Measurements from ENCODE around the gene CDK14.

DNA sequence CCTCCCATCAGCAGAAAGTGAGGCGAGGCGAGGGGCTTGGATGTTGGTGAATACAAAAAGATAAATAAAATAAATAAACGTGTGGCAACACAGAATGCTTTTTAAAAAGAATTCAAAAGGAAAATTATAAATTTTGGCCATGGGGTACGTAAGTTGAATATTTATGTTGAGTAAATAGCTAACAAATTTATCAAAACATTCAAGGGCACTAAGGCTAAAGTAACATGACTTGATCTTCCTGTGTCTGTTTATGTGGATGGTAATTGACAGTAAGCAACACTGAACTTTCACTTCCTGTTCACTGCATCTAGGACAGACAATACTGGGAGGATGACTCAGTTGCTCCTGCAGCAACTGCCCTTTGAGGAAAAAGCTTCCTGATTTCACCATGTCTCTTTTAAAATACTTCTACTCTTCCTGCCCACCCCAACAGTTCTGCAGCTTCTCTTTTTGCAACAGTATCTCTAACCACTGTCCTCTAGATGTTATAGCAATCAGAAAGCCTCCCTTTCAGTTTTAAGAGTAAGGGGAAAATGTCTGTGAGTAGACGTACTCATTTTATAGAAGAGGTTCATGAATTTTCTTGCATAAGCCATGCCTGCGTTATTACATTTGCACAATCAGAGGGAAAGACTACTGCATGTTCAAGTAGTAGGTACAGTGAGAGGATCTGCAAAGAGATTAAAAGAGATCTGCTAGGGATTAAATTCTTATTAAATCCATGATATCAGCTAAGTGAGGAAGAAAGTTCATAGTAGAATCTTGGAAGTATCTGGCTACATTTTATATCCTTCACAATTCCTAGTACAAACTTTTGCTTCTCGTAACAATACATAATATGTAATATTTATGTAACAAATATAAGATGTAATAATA lies 76.6 kb upstream of the HGF start:
- PRO-cap, result no peak

- PRO-cap, result no peak
Measured at GRCh38 chr7:82435536-82436312, 7.9 kb downstream of the CACNA2D1 start.

DNA sequence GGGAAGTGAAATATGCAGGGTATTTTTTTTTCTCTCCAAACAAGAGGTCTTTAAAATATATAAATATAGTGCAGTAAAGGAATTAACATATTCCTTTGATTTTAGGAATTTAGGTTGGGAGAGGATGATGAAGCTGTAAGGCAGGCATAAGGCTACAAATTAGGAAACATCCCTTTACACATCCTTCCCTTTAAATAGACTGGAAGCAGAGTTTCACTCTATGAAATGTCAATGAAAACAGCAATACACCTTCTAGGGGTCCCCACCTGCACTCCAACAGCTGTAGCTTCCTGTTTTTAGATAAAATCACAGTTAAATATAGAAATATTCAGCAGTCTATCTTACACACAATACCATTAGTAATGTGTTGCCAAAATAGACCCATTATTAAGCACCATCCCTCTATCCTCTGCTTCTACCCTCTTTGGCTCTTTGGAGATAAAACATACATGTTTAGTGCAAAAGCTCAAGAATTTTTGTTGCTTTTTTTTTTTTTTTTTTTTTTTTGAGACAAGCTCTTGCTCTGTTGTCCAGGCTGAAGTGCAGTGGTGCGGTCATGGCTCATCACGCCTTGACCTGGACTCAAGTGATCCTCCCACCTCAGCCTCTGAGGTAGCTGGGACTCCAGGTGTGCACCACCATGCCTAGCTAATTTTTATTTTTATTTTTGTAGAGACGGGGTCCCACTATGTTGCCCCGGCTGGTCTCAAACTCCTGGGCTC lies 237.3 kb downstream of the PCLO start:
- PRO-cap, result no peak

- PRO-cap, result no peak
Measured at GRCh38 chr7:84316677-84317104, 122.1 kb upstream of the SEMA3A start.

DNA sequence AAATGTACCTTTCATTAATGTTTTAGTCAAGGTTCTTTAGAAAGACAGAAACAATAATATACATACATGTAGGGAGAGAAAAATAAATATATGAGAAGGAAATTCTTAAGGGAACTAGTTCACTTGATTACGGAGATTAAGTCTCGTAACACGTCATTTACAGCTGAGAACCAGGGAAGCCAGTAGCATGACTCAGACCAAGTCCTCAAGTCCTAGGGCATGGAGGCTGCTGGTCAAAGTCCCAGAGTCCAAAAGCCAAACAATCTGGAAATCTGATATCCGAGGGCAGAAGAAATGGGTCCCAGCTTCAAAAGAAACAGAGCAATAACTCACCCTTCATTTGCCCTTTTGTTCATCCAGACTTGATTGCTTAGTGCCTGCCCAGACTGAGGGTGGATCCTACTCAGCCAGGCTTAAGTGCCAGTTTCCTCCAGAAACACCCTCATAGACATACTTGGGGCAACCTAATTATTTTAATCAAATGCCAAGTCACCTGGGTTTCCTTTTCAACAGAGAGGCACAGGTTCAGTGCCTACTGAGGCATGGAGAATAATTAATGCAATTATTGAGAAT lies 484.9 kb downstream of the SEMA3D start:
- PRO-cap, result no peak

DNA sequence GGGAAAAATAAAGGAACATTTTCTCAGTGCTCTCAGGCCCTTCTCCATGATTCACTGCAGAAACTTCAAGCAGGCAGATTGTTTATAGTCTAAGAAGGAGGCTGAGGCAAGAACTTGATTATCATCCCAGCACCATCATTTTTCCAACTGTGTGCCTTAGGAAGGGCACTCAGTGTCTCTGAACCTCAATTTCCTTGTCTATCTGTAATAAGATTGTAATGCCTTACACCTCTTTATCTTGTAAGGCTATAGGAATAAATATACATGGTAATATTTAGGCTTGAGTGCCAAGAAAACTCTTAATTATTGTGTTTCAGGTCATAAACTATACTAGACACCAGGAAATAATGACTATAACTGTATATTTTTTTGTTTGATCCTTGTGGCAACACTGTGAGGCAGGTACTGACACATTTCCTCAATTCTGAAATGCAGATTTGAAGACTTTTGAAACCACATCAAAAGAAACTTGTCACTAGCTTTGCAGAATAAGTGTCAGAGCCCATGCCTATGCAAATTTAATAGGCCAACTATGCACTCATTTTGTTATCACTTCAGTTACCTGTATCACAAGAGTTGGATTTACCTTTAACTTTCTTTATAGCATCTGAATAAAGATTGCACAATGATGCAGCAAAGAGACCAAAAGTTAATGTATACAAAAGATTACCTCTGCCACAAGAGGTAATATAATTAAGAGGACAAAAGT lies 80.8 kb downstream of the ELAPOR2 start:
- PRO-cap, result no peak

DNA sequence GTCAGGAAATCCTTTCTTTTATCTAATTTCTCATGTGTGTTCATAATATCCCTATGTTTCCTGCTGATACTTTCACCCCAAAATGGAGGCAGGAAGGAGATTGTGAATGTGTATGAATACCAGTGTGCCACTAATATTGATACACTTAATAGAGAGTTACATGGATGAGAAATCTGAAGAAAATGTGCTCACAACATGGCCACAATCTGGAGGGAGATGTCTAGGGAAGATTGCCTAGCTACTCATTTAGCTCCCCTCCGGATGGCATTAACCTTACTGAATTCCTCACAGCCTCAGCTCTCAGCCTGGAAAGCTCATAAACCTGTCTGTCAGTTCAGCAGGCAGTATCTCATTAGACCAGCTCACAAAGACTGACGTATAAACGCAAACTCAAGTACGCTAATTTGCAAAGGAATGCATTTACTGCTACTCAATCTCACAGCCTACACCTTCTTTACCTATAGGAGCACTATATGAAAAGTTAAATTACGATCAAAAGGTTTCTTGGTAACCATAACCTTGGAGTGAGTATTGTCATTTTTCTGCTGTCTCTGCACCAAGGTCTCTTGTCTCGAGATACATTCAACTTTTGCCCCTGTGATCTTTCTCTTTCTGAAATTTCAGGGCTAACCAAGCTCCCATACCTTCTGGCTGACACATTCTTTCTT lies 23.3 kb upstream of the DMTF1 start:
- PRO-cap, result no peak

GRCh38 chr7:87155689-87156373 lies 3.6 kb downstream of the DMTF1 start:
- PRO-cap, result no peak

DNA sequence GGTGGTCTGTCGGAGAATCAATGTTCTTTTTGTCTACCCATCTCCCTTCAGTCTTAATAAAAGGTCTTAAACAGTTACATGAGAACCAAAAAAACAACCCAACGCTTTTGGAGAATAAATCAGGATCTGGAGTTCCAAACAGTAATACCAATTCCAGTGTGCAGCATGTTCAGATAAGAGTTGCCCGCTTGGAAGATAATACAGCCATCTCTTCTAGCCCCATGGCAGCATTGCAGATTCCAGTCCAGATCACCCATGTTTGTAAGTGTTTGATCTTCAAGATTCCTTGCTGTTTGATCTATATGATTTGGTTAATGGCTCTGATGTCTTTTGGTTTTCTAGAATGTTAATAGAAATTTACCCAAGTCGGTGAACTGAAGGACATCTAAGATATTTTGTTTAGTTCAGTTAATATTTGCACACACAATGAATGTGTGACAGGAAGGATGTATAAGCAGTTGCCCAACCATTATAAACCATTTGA lies 31.4 kb downstream of the TMEM243 start:
- PRO-cap, result no peak

- PRO-cap, result no peak
Measured at GRCh38 chr7:87344528-87344766, 1.0 kb upstream of the CROT start.

DNA sequence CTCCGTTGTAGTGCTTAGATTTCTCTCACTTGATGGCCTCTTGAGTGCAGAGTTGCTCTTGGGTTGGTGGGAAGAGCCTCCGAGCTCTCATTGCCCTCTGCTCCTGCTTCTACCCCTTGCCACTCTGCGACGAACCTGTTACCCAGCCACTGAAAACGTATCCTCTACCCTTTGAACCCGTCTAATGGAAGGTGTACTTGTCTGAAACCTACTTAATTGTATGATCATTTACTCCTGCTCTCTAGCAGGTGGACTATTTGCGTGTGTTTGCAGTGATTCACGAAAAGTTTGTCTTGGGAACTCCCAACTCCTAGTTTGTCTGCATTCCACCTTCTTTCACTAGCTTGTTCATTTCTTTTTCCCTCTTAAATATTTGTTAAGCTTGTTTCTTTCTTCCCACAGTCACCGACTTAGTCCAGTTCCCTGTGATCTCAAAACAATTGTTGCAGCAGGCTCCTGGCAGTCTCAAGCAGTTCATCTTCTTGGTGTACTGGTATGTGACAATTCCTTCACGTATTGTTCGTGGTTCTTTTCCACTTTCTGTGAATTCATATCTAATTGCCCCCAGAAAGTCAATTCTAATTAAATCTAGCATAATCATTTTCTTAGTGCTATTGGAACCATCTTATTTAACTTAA lies 593 bp downstream of the CROT start:
- PRO-cap, result no peak

GRCh38 chr7:87465202-87465663 lies 10.2 kb downstream of the ABCB4 start:
- PRO-cap, result no peak

DNA sequence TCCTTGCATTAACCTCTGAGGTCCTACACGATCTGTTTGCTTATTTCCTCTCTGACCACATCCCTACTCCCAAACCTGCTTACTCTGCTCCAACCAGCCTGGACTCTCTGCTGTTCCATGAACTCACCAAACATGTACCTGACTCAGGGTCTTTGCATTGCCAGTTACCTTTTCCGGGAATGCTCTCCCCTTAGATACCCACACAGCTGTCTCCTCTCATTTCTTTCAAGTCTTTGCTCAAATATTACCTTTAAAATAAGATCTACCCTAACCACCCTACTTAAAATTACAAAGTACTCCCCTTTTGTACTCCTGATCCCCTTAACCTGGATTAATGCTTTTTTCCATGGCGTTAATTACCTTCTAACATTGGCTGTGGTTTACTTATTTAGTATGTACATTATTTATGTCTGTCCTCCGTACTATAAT lies 2.2 kb downstream of the ABCB4 start:
- PRO-cap, result no peak

DNA sequence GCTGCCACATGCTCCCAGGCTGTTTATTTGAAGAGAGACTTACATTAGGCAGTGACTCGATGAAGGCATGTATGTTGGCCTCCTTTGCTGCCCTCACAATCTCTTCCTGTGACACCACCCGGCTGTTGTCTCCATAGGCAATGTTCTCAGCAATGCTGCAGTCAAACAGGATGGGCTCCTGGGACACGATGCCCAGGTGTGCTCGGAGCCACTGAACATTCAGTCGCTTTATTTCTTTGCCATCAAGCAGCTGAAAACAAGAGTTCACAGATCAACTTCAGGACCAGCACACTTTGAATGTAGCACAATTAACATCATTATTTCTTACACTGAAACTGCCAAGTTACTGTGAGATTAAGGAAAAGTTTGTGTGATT lies 33.7 kb upstream of the ABCB4 start:
- PRO-cap, result no peak

DNA sequence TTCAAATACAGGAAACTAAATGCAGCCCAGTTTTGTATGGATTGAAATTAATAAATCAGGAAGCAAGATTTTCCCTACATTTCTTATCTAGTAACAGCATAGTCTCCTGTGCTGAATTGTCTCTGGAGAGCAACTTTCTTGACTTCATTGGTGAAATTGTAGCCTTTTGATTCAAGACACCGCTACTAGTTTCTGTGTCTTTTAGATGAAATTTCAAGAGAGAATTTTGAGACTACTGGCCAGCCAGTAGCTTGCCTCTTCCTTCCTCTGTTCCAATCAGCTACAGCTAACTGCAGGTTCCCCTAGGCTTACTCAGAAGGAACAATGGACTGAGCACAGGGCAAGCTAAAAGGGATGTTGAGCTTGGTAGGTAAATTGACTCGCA lies 80.9 kb downstream of the RUNDC3B start:
- PRO-cap, result no peak

- PRO-cap, result no peak
Measured at GRCh38 chr7:88758810-88759190, 700 bp upstream of the ZNF804B start.

DNA sequence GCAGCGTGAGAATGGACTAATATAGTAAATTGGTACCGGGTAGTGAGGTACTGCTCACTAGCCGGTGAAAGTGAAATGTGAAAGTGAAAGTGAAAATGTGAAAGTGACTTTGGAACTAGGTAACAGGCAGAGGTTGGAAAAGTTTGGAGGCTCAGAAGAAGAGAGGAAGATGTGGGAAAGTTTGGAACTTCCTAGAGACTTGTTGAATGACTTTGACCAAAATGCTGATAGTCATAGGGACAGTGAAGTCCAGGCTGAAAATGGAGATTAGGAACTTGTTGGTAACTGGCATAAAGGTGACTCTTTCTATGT lies 6.0 kb upstream of the PTTG1IP2 start:
- PRO-cap, result no peak

DNA sequence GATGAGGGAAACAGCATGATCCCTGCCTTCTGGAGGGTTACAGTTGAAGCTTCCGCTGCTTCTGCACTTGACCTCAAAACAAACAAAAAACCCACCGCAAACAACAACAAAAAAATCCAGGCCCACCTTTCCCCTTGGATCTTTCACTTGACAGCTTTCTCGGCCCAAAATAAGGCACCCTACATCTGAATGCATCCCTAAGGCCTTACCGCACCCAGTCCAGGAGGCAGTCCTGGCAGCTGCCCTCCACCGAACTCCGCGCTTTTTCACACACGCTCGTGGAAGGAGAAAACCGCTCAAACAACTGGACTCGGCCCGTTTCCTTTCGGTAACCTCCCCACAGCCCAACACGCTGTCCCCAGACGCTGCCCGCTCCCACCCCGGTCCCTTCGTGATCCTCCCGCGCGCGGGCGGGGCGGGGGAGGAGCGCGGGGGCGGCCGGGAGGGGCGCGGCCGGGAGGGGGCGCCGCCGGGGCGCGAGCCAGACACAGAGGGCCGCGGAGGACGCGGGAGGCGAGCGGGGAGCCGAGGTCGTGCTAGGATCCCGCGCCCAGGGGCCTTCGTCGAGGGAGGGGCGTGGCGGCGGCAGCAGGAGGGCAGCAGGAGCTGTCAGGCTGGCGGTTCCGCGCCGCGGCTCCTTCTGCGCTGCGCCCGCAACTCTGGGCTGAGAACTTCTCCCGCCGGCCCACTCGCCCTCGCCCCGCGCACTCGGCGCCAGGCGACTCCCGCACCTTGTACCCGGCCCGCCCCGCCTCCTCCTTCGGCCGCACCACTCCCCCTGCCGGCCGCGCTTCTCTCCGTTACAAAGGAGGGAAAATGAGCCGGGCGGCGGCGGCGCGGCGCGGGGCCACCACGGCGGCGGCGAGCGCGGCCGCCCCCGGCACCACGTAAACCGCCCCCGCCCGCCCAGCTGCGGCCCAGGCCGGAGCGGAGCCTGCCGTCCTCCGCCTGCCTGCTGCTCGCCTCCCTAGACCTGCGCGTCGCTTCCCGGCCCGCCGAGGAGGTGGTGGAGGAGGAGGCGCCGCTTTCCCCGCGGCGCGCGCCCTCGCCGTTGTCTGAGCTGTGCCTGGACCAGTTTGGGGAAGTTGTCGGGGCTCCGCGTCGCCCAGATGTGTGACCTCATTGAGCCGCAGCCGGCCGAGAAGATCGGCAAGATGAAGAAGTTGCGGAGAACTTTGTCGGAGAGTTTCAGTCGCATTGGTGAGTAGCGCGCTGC lies at the start of gene CDK14:
CDK14 (plus strand) TSS at position 803 of the 1,216 bp plus-strand sequence.
- PRO-cap, result bidirectional peak, plus-strand start at position 484 of the sequence, minus-strand start at position 399 of the sequence; bidirectional peak, plus-strand start at position 803 of the sequence, minus-strand start at position 710 of the sequence; bidirectional peak, plus-strand start at position 1,122 of the sequence, minus-strand start at position 1,057 of the sequence

DNA sequence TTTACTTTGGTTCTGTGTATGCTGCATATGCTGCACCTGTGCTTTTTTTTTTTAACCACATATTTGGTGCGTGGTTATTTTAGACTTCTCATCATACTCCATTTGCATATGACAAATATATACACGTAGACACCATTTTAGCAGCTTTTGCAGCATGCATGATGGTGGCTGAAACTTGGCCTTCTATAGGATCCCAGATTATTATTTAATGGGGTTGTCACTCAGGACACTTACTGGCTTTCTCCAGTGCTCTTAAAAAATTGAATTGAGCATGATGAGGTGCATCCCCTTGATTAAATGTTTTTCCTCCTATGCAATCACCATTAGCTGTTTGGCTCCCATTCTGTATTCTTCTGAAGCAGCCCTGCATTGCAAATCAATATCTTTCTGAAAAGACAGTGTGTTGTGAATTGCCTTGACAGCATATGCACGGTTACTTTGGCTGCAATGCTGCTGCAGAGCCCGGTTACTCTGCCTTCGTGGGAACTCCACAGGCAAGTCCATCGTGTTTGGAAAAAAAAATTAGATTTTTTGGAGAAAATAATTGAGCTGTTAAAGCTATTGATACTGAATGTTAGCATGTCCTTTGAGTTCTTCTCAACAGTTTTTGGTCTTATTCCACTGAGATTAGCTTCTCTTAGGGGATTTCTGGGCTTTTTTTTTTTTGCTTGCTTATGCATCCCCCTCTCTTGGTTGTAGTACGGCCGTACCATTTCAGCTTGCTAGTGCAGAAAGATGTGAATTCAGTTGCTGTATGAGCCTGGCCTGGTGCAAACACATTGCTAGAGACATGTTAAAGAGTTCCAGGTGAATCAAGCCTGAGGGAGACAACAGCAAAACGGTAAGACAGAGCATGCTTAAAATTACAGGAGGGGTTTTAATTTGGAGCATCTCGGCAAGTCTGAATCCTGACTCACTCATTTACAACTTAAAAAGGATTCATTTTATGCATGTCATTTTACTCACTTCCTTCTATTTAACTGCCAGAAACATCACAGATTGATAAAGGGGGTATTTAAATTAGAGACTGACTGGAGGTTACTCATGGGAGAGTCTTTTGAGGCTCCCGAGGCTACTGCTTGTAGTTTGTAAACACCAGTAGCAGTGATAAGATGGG lies 113.4 kb downstream of the CDK14 start:
- PRO-cap, result bidirectional peak, plus-strand start at position 746 of the sequence, minus-strand start at position 449 of the sequence; bidirectional peak, plus-strand start at position 1,014 of the sequence, minus-strand start at position 908 of the sequence

DNA sequence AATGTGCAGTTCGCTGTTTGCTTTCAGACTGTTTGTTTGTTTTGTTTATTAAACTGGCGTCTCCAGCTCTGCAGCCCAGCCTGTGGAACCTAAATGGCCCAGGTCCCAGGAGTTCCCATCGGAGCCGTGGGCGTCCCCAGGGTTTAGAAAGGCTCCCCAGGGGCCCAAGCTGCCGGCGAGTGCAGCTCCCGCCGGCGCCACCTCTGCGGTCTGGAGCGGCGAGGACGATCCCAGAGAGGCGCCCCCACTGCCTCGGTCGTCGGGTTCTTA lies 908 bp upstream of the FZD1 start:
- PRO-cap, result no peak